Skeletal muscle satellite cell (primary cell): ENCODE results near the gene C5orf63.

GRCh38 chr5:123089937-123090987, 1.2 kb downstream of the PRDM6 start:
- CAGE, long polyA plus RNA = no peak

GRCh38 chr5:123093385-123093975, 4.4 kb downstream of the PRDM6 start:
- CAGE, long polyA plus RNA = no peak

GRCh38 chr5:123420231-123420967, 2.8 kb downstream of the CEP120 start:
- CAGE, long polyA plus RNA = no peak

DNA sequence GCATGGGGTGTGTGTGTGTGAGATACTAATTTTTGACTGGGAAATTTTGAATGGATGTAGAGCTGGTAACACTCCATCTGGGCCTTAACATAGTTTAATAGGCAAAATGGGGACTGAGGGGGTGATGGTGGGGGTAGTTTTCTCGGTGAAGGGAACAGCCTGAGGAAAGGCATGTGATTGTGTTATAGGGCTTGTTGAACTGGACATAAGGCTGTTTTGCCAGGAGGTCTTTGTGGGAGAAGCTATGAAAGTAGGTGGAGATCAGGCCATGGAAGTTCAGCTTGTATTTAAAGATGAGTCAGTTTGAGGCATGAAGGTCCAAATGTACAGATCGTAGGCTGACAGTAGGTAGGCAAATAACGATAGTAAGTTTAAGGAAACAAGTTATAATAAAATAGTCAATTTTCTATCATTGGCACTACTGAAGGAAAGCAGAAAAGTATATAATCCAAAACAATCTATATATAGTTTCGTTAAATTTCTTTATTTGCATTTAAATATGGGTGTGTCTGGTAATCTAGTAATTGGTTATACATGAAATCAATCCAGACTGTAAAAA, 2.7 kb downstream of the CSNK1G3 start:
- CAGE, long polyA plus RNA = no peak

GRCh38 chr5:123545334-123546020, 33.5 kb downstream of the CSNK1G3 start:
- CAGE, long polyA plus RNA = no peak

- CAGE, long polyA plus RNA = no peak
Measured at GRCh38 chr5:123575500-123576143, 63.6 kb downstream of the CSNK1G3 start.

DNA sequence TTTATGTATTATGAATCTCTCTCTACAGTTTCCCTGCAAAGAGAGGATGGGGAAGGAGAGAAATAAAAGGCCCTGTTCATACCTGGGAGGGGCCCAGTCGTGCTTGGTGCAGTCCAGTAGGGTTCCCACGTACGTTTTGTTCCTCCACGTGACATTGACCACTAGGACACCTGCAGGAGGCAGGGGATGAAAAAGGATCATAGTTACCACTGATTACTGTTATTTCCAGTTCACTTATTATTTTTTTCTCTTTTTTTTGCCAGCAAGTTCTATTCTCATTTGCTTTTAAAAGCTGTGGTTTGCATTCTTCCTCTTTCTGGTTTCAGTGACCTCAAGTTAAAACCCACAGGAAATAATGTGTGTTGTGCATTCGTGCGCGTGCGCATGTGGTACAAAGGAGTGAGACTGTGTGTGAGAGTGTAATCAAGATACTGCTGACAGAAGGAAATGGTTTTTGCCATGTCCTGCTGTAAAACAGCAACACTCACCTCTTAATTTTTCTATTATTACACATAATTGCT, 96.9 kb downstream of the ZNF608 start:
- CAGE, long polyA plus RNA = no peak

- CAGE, long polyA plus RNA = no peak
Measured at GRCh38 chr5:124651131-124652390, 94.9 kb downstream of the ZNF608 start.

- CAGE, long polyA plus RNA = no peak
Measured at GRCh38 chr5:124743211-124743530, 3.3 kb downstream of the ZNF608 start.

DNA sequence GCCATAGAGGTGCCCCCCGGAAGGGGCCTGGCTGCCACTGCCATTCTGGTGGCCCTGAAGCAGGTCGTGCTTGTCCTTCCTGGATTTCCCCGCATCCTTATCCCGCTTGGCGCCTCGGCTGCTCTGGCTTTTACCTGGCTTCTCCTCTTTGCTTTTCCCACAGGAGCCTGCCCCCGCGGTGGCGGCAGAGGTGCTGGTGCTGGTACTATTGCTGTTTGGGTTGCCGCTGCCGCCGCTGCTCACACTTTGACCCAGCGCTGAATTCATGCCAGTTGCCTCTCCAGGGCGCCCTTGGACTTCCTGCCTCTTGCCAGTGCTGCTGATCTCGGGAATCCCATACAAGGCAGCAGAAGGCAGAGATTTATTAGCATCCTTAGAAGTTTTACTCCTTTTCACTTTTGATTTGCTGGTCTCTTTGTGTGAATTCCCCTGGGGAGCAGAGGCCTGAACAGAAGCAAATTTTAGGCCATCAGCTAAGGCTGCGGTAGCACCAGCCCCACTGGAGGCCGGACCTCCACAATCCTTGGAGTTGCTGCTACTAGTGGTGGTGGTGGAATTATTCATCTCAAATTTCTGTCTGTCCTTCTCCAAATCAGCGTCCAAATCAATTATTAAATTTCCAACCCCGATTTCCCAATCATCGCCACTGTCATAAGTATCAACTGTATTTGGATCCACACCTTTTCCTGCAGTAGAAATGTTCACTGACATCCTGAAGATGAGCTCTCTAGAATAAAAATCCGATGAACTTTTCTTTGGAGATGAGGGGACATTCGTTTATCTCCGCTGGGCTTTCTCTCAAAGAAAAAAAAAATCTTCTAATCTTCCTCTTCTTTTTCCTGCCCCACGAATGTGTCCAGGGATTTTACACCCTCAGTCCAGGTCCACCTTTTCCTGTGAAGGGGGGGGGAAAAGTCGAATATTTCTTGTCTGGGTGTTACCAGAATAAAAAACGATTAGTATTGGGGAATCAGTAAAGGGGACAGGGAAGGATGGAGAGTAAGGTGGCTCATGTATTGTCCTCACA, 1.8 kb downstream of the ZNF608 start:
- CAGE, long polyA plus RNA = no peak

- CAGE, long polyA plus RNA = no peak
Measured at GRCh38 chr5:124783971-124784200, 37.4 kb upstream of the ZNF608 start.

GRCh38 chr5:125200206-125200774, 453.9 kb upstream of the ZNF608 start:
- CAGE, long polyA plus RNA = no peak

GRCh38 chr5:126354078-126354841, 68.9 kb upstream of the GRAMD2B start:
- CAGE, long polyA plus RNA = no peak

DNA sequence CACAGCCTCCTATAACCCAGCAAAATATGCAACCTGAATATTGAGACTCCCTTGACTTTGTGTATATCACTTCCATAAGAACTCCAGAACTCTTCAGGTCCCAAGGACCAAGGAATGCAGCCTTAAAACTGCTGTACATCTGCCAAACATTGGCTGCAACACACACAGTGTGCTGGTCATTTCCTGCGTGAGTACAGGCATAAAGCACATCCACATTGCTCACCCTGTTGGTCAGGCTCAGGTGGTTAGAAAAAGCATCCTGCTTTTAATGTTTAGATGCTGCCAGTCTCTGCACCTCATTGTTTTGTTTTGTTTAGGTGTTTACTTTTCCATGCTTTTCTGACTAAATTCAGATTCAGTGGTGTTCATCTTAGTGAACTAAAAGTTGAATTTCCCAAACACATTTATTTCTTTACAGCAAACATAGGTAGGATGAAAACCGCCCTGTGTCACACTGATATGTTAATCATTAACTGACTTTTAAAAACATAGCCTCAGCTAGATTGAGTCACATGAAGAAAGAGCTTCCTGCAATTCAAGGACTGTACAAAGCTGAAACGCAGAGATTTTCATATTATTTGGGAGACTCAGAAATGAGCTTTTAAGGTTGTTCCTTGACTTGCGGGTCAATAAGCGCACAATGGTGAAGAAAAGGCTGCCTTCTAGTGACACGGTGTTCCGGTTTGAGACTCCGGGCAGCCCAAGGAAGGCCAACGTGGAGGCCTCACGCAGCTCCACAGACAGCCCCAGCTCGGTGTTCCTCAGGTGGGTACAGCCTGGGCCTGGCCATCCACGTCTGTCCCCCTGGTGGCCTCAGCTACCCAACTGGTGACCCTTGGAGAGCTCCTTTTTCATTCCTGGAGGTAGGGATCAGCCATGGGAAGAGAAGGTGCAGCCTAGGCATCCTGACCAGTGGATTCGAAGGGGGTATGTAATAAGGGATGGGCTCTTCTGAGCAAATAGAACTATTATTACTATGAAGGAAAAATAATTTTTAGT, 52.1 kb upstream of the GRAMD2B start:
- CAGE, long polyA plus RNA = no peak

DNA sequence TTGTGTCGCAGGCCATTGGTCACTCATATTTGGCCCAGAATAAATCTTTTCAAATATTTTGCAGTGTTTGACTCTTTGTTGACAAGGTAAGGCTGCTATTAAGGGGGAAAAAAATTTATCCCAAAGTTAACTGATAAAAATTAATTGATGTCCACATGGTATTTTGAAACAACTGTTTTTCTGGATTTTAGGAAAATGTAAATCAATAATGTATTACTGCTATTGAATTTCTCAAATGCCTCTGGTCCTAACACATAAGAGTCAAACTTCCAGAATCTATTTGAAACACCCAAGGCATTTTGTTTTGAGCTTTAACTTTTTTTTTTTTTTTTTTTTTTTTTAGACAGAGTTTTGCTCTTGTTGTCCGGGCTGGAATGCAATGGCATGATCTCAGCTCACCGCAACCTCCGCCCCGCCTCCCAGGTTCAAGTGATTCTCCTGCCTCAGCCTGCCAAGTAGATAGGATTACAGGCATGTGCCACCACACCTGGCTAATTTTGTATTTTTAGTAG, 75.9 kb downstream of the ALDH7A1 start:
- CAGE, long polyA plus RNA = no peak

DNA sequence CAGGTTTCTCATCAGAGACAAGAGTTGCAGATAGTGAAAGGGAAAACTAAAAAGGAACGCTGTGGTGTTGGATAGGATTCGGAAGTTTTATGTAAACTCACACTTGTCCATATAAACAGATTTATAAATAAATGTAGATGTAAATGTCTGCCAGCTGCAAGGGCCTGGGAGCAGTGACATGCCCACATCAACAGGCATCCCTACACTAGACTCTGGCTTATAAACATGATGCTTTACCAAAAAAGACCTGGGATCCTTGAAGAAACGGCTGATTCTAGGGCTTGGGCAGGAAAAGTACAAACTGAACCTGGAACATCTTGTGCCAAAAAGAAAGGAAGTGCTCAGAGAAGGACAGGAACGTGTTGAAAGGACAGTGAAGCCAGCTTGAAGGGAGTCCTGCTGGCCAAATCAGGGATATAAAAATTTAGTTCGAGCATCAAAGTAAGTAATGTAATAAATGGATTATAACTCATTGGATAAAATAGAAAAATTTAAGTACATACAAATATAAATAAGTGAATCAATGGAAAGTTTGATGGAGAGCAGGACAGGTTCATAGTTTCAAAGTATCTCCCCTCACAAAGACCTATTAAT, 58.2 kb downstream of the ALDH7A1 start:
- CAGE, long polyA plus RNA = no peak

- CAGE, long polyA plus RNA = no peak
Measured at GRCh38 chr5:126776143-126776374, 877 bp upstream of the LMNB1 start.

- CAGE, long polyA plus RNA = no peak
Measured at GRCh38 chr5:126845538-126846159, 68.7 kb downstream of the LMNB1 start.

- CAGE, long polyA plus RNA = no peak
Measured at GRCh38 chr5:126949935-126951066, 80.1 kb downstream of the MARCHF3 start.

GRCh38 chr5:127072857-127073664, at the start of gene C5orf63:
C5orf63 (minus strand) TSS chr5:127073502.
- CAGE, long polyA plus RNA = start-site peak on the minus strand at chr5:127073468-127073496, 36 and 30 reads in 2 replicates